Iris pigment epithelial cell (primary cell): ENCODE results near the gene SSBP4.

- RRBS: no CpG with 5 or more reads among the region's 4 CpGs
These were observed 7.6 kb upstream of the MPV17L2 start for GRCh38 chr19:18185506-18185724.

DNA sequence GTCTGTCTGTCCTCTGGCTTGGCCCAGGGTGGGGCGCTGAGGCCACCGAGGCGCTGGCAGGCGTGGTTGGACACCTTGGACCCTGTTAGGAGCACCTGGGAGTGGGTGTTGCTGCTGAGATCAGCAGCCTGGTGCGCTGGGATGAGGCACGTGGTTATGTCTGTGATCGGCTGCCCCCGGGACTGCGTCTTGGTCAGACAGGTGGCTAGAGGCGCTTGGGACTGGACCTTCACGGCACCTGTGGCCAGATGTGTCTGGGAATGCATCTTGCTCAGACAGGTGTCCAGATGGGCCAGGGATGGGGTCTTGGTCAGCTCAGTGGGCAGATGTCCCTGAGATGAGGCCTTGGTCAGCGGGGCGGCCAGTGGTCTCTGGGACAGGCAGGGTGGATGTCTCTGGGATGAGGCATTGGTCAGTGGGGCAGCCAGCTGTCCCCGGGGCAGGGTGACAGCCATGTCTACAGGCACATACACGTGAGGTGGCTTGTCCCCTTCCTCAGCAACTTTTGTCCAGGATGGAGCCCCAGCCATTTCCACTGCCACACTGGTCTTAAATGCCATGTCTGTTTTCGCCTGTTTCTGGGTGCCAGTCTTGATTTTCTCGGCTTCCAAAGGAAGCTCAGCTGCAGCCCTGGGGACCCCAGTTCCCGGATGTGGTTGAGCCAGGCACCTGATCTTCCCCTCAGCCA, 9.0 kb downstream of the IQCN start:
- RRBS: no CpG with 5 or more reads among the region's 18 CpGs

- RRBS: 2% methylated on average over 8 of the region's 35 CpGs
These were observed 680 bp upstream of the JUND start for GRCh38 chr19:18281978-18282625.

GRCh38 chr19:18284628-18285414, 3.4 kb upstream of the JUND start:
- RRBS: no CpG with 5 or more reads among the region's 13 CpGs

GRCh38 chr19:18291129-18291591, 9.7 kb upstream of the JUND start:
- RRBS: no CpG with 5 or more reads among the region's 17 CpGs

DNA sequence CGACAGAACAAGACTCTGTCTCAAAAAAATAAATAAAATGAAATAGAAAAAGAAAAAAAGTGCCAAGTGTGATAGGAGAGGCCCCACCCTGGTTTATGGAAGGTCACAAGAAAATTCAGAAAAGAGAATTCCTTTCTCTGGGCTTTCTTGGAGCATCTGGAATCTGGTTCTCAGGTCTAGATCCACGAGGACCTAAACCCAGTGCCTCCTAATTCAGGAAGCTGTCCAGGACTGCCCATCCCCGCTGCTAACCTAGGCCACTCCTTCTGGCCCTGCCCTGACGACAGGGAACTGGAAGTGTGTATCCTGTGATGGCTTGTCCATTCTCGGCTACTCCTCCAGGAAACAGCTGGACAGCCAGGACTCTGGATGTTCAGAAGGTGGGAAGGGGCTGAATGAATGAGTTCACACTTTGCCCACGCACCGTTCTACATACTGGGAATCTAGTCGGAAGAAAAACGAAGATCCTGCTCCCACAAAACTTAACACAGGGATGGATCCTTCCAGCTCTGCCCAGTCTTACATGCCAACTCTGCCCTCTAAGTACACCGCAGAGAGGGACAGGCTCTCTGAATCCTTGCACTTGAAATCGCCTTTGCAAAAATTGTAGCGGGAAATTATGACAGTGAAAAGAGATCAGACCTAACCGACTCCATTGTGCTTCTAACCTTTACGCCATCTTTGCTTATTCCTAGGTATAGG, 2.0 kb downstream of the LSM4 start:
- RRBS: no CpG with 5 or more reads among the region's 14 CpGs

DNA sequence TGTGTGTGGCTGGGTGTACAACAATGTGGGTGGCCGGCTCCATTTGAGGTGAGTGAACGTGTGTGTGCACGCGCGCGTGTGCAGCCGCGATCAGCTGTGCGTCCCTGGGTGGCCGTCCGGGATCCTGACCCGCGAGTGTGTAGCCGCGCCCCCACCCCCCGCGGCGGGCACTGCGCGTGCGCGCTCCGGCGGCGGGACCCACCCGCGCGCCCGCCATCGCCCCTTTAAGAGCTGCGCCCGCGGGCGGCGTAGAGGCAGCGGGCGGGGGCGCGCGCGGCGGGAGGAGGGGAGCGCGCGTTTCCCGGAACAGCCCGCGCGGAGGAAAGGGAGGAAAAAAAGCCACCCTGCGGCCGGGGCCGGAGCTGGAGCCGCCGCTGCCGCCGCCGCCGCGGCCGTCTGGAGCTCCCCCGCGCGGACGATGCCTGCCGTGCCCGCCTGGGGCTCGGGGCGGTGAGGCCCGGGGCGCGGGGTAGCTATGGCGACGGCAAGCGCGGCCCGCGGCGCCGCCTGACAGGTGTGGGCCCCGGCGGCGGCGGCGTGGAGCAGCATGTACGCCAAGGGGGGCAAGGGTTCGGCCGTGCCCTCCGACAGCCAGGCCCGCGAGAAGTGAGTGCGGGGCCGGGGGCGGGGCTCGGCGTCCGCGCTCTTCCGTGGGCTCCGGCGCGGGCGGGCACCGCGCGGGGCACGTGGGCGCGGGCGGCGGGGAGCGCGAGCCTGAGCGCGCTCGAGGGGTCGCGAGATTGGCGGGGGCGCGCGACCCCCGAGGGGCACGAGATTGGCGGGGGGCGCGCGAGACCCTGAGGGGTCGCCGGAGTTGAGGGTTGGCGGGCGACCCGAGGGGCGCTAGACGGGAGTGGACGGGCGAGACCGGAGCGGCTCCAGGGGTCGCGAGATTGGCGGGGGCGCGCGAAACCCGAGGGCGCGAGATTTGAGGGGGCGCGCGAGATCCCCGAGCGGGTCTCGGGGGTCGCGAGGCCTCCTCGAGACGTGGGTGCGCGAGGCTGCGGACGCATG, at the start of gene SSBP4:
Gene SSBP4, plus strand, starts transcription at position 297 of the 1,014 bp plus-strand sequence.
- RRBS: 1% methylated on average over 57 of the region's 161 CpGs

- RRBS: 67% methylated on average over 1 of the region's 11 CpGs
These were observed 2.4 kb upstream of the ISYNA1 start for GRCh38 chr19:18440291-18440859.

- RRBS: no CpG with 5 or more reads among the region's 8 CpGs
These were observed 25.0 kb upstream of the ISYNA1 start for GRCh38 chr19:18462949-18463314.

DNA sequence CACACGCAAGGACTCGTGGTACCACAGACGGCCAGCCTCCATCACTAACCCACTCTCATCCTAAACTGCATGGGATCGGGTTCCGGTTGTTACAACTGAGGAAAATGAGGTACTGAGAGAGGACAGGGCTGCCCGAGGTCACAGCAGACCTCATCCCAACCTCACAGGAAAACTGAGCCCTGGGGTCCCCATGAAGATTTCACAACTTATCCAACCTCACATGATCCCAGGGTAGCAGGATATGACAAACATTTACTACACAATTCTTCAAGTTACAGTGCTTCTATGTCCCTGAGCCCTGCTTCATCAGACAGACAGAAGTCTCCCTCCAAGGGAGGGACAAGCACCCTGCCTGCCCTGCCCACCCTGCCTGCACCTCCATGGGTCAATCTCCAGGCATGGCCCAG, 38.4 kb downstream of the ELL start:
- RRBS: no CpG with 5 or more reads among the region's 6 CpGs

- RRBS: no CpG with 5 or more reads among the region's 6 CpGs
These were observed 29.0 kb downstream of the ELL start for GRCh38 chr19:18492797-18493294.

GRCh38 chr19:18516301-18516910, 5.5 kb downstream of the ELL start:
- RRBS: no CpG with 5 or more reads among the region's 11 CpGs

DNA sequence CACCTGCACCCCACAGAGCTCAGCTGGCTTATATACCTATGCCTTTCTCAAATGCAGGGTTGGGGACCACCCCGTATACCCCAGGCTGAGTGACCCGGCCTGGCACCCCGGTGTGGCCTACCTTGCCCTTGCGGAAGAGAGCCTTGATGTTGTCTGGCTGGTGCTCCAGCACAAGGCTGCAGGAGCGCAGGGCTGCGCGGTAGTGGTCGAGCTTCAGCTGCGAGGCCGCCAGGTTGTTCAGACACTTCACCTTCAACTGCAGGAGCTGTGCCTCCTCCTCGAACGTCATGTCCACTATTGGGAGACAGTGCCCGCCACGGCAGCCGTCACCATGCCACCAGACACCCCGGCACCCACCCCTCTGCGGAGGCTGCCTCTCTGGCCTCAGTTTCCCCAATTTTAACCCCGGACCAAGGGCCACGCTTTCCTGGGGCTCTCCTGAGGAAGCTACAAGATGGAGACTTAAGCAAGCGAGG, 5.9 kb downstream of the FKBP8 start:
- RRBS: 98% methylated on average over 3 of the region's 20 CpGs

GRCh38 chr19:18542359-18542662, 1.1 kb downstream of the FKBP8 start:
- RRBS: no CpG with 5 or more reads among the region's 3 CpGs

- RRBS: no CpG with 5 or more reads among the region's 8 CpGs
These were observed 1.1 kb downstream of the UBA52 start for GRCh38 chr19:18572809-18573182.

- RRBS: no CpG with 5 or more reads among the region's 7 CpGs
These were observed 7.0 kb downstream of the UBA52 start for GRCh38 chr19:18578693-18579084.

GRCh38 chr19:18596591-18597057, 8.0 kb downstream of the REX1BD start:
- RRBS: 39% methylated on average over 5 of the region's 29 CpGs

DNA sequence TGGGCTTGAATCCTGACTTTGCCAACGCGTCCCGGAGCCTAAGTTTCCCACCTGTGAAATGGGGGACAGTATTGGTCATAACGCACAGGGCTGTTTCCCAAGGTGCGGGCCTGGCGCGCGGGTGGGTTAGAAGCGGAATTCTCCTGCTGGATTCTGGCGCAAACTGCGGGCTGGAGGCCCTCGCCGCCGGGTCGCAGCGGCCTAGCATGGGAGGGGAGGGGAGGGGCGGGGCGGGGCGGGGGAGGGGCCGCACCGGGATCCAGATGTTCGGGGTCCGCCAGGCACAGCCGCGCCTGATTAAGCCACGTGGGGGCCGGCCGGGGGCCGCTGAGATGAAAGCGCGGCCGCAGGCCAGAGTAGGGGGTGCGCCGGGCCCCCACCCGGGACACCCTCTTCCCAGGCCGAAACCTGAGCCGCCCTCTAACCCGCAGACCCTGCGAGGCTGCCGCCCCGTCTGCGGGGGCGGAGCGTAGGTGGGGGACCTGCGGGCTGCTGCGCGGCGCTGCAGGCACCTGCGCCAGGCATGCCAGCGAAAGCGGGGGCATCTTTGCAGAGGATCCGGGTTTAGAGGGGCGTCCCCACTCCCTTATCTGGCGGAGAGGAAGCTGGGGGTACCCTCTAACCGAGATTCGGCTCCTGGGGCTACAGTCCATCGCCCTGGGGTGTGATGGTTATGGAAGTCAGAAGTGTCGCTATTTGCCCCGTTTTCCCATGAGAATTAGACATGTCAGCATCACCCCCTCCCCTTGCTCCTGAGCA, 1.0 kb upstream of the TMEM59L start:
- RRBS: 6% methylated on average over 21 of the region's 59 CpGs

DNA sequence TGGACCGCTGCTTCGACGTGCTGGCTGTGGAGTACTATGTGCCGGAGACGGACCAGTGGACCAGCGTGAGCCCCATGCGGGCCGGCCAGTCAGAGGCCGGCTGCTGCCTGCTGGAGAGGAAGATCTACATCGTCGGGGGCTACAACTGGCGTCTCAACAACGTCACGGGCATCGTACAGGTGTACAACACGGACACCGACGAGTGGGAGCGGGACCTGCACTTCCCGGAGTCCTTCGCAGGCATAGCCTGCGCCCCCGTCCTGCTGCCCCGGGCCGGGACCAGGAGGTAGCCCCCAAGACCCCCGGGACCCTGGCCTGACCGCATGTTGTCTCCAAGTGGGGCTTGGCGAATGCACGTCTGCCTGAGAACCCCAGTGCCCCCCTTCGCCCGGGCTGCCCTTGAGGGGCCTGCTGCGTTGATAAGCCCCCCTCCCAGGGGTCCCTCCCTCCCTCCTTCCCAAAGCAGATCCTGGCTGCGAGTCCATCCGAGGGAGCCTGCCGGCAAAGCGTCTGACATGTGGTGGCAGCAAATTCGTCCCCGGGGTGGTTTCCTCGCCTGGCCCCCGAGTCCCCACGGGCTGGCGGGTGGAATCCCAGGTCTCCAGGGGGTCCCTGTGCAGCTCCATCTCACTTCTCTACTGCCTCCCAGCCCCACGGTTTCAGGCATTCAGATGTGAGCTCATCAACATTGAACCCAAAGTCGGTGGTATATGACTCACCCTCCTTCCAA, 14.4 kb upstream of the CRTC1 start:
- RRBS: 96% methylated on average over 15 of the region's 44 CpGs

- RRBS: no CpG with 5 or more reads among the region's 16 CpGs
These were observed 24.8 kb downstream of the CRTC1 start for GRCh38 chr19:18708166-18708760.